H4 (cell line): ENCODE measurements around the genes TOP2A, CCR7, KRTAP1-4, KRTAP2-4, KRT32, KRT19 and KRT16.

DNA sequence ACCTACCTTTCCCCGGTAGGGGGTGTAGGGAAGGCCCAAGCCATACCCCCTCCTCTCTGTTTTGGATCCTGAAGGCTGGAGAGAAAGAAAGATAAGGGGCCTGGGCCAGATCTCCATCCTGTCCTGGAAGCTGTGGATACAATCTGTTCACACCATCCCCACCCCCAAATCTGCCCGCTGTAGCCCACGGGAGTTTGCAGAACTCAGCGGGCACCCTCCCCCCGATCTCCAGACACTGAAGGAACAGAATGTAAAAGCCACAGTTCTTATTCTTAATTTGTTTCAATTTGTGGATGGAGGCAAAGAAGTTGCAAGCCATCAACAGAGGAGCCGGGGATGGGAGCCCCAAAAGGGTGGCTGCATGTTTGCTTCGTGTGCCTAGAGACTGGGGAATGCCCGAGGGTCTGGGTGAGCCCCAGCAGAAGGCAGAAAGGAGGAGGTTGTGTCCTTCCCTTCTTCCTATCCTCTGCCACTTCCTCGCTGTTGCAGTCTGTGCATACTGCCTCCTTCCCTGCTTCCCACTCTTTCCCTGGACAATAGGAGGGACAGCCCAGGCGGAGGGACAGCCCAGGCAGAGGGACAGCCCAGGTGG is 27.1 kb downstream of the GJD3 start:
- RAMPAGE, long total RNA, result no peak

DNA sequence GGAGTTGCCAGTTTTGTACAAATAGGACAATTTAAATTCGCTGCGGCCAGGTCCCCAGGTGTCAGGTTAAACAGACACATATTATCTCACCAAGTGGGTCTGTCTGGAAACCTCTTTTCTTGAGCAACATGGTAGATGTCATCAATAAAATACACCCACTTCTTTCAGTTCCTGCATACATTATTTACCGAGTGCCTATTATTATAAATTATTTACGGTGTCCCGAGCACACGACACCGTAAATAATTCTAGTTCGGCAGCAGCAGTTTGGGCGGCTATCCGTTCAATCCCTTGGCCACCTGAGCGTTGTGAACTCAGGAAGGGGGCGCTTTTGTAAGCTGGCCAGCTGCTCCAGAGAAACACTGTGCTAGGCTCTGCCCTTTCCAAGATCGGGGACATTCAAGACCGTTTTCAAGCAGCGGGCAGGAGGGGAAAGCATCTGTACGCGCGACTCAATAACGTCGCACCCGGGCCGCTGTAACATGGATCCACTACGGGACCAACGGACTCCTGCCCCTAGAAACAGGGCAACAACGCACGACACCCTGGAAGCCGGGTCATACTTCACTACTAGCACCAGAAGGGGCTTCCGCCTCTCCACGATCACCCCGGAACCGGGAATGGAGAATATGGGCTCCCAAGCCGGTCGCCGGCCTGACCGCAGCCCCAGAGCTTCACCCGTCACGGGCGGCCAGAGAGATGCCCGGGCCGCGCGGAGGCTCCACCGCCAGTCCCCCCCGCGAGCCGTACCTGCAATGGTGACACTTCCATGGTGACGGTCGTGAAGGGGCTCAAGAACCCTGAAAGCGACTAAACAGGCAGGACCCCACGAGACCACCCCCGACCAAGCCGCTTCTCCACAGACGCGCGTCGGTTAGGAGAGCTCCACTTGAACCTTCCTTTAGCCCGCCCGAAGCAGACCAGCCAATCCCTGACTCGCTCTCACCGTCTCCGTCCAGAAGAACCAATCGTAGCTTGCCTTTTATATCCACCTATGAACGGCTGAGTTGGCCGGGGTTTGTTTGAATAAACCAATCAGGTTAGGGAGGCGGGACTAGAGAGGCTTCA is at the start of gene TOP2A:
TOP2A (minus strand) TSS at position 876 of the 1,068 bp plus-strand sequence.
- RAMPAGE, long total RNA, result start-site peak on the minus strand centred at position 864 of the sequence, 7 bp wide, 432 reads

- RAMPAGE, long total RNA, result no peak
Observed at GRCh38 chr17:40457294-40457733, 14.1 kb downstream of the IGFBP4 start.

DNA sequence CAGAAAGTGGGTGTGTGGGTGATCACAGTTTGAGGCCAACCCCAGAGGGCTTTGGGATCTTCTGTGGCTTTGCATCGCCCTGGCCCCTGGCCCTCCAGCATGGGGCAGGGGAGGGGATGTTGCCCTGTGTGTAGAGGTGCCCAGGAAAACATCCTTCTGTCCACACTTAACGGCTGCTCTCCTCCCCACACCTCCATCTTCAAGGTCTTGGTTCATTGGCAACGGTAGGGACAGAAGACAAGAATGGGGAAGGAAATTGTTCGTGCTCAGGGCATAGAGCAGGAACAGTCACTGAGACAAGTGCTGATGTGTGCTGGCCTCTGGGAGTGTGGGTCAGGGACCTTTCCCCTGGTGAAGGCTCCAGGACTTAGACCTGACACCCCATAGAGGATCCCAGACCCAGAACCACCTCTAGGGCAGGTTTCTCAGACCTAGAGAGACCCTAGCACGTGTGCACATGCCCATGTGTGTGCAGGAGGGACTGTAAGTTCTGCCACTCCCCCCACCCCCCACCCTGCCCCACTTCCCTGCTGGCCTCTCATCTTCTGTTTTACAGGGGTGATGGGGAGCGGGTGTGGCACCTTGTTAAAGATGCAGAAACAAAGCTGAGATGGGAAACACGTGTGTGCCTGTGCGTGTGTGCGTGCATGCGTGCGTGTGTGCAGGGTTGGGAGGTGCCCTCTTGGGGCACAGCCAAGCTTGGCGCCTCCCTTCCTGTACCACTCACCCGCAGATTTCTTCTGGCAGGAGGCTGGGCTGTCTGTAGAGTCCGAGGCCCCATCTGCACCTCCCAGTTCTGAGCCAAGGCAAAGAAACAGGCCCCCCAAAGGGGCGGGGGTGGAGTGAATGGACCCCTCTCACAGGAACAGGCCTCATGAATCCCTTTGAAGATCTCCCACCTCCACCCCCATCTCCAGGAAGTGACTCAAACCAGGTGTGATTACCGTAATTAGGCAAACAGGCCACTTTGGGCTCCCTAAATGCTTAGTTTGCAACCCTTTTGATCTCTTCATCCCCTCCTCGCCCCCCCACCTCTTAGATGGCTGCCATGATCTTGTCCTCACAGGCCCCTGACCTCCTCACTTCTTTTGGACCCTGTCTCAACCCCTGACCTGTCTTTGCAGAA is 21.1 kb downstream of the TNS4 start:
- RAMPAGE, long total RNA, result no peak

DNA sequence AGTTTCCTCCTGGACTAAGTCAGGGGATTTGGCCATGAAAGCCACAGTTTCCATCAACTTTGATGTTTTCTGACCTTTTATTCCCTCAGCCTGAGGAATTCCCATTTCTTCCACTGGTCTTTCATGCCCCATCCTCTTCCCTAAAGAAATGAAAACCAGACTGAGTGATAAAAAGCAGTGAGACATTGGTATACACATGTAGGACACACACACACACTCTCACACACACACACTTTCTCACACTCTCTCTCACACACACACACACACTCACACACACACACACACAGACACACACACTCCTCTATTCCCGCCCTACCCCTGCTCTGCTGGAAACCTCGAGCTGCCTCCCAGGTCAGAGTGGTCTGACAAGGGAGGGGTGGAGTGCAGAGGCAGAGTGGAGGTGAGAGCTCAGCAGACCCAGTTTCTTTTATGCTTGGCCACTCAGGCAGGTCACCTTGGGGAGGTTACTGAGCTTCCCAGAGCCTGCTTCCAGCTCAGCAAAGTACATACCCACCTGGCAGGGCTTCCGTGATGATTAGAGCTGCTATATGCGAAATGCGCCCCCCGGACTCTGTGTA is 30.8 kb downstream of the CCR7 start:
- RAMPAGE, long total RNA, result no peak

- RAMPAGE, long total RNA, result no peak
Observed at GRCh38 chr17:40540961-40542104, 23.9 kb downstream of the CCR7 start.

GRCh38 chr17:40560716-40561311 is 4.5 kb downstream of the CCR7 start:
- RAMPAGE, long total RNA, result no peak

GRCh38 chr17:40563734-40564118 is 1.5 kb downstream of the CCR7 start:
- RAMPAGE, long total RNA, result no peak

- RAMPAGE, long total RNA, result no peak
Observed at GRCh38 chr17:40565346-40565727, at the start of gene CCR7. Gene CCR7 (minus strand): TSS chr17:40565472.

GRCh38 chr17:40608485-40609003 is 39.1 kb downstream of the SMARCE1 start:
- RAMPAGE, long total RNA, result no peak

- RAMPAGE, long total RNA, result no peak
Observed at GRCh38 chr17:40779494-40779864, 2.9 kb downstream of the KRT27 start.

DNA sequence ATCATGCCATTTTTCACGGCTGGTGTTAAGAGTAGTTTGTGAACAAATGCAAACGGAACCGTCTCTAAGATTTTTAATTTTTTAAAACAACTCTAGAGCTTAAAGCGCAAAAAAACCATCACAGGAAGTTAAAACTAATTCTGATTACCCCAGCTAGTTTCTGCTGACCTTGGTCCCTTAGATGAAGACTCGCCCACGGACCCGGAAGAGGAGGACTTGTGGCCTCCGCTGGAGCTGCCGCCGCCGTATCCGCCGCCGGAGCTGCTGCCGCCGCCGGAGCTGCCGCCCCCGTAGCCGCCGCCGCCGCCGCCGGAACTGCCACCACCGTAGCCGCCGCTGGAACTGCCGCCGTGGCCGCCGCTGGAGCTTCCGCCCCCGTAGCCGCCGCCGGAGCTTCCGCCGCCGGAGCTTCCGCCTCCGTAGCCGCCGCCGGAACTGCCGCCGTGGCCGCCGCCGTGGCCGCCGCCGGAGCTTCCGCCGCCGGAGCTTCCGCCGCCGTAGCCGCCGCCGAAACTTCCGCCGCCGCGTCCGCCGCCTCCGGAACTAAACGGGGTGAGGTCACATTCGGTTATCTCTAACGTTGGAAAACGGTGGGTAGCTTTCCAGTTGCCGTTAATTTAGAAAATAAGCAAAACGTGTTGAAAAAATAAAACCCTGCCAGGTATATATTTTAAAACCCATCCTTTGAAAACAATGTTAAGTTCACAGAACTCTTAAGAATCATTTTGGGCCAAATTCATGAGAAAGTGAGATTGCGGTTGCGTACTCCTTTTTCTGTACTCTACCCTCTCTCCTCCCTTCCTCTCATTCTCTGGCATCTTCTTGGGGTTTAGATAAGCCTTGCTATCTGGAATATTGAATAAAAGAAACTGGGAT is 3.6 kb downstream of the KRT10 start:
- RAMPAGE, long total RNA, result no peak

- RAMPAGE, long total RNA, result no peak
Observed at GRCh38 chr17:41029890-41030408, at the start of gene KRTAP1-4. Gene KRTAP1-4 (minus strand): TSS chr17:41030195.

GRCh38 chr17:41065642-41066200 is at the start of gene KRTAP2-4:
Gene KRTAP2-4 (minus strand): TSS chr17:41065879.
- RAMPAGE, long total RNA, result no peak

DNA sequence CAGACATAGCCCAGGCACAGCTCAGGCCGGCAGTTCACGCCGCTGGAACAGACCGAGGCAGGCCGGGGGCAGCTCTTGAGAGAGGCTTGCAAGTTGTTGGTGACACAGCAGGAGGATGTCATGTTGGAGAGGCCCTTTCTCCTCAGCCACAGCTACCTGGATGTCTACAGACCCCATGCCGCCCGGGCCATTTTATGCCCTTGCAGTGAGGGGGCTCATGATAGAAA is at the start of gene KRT32:
KRT32 (minus strand) TSS at position 183 of the 227 bp plus-strand sequence.
- RAMPAGE, long total RNA, result no peak

- RAMPAGE, long total RNA, result no peak
Observed at GRCh38 chr17:41527453-41528453, at the start of gene KRT19. Gene KRT19 (minus strand): TSS chr17:41528308.

DNA sequence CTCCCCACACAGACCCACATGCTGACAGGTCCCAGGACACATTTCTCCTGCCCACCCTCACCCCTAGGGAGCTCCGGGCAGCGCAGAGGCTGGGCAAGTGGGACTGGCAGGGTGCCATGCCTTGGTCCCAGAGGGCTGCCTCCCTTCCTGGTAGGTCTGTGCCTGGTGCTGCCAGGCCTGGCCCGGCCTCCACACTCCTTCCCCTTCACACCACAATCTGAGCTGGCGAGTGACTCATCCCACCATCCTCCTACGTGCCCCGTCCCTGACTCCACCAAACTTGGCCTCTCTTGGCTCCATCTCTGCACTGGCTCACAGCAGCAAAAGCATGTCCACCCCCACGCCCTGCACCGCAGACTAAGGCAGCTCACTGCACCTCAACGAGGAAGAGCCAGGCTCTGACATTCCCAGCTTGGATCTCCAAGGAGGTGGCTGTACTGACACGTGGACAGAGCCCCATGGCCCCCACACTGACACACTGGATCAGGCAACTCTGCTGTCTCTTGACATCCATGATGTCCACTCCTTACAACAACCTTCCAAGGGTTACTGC is 19.8 kb upstream of the KRT19 start:
- RAMPAGE, long total RNA, result no peak

DNA sequence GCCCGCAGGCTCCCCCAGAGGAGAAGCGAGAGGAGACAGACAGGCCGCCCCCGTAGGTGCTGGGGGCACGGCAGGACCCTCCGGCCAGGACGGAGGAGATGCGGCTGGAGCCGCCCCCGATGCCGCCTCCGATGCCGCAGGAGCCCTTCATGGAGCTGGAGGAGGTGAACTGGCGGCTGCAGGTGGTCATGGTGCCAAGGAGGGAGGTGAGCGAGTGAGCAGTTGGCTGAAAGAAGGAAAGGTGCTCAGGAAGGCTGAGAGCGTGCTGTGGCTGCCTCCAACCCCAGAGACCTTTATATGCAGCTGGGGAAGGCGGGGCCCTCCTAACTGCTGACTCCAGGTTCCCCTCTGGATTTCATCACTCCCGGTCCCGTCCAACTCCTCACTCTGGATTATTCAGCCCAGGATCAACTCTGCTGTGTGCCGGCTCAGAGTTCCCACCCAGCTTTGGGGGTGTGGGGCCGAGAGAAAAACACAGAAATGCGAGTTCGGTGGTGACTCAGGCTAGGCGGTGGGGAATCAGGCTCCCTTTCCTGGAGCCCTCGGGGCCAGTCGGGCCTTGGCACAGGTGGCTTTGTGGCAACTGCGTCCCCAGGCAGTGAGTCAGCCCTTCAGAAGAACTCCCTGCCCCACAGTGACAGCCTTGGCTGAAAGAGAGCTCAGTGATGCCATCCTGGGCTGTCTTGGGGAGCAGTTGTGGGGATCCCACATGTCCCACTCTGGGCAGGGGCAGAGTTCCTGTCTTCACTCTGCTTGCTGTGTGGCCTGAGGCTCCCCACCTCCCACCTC is at the start of gene KRT16:
KRT16 (minus strand) TSS at position 269 of the 789 bp plus-strand sequence.
- RAMPAGE, long total RNA, result no peak

GRCh38 chr17:41622925-41623466 is 1.4 kb downstream of the KRT17 start:
- RAMPAGE, long total RNA, result no peak

DNA sequence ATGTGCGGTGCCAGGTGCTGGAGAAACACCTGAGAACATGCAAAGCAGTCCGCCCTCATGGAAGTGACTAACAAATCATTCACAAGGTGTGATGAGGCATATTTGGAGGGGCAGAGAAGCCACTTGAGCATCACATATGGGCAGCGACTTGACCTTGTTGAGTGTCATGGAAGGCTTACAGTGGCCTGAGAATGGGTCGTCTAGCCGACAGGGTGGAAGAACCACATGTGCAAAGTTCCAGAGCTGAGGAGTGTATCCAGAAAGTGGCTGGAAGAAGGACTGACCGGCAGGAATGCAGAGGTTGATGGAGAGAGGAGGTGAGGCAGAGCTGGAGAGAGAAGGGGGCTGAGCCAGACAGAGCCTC is 25.1 kb upstream of the EIF1 start:
- RAMPAGE, long total RNA, result no peak